Foreskin fibroblast (primary cell): ENCODE results near the gene RICTOR.

DNA sequence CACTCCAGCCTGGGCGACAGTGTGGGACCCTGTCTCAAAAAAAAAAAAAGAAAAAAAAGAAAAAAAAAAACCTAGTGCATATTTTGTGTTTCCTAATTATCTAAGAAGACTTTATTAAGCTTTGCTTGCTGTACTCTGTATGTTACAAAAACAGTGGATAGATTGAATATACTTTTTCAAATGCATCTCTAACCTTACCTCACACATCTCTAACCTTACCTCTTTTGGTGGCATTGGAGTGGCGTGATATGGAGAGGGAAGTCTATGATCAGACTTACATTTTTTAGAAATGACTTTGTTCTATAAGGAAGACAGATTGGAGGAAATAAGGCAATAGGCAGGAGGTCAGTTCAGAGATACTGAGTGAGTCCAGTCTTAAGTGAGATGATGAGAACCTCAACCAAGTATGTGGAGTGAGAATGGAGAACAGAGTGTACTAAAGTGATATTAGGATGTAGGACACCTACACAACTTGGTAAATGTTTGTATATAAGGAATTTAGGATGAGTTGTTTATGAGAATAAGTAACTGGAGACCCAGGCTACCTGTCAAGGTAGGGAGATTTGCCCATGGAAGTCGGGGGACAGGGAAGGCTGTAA is 205.5 kb downstream of the GDNF start:
- RRBS: no CpG with 5 or more reads among the region's 3 CpGs

GRCh38 chr5:37835176-37835724 is 4.6 kb downstream of the GDNF start:
- RRBS: 88% methylated on average over 6 of the region's 18 CpGs

GRCh38 chr5:38494012-38494476 is 62.4 kb downstream of the LIFR start:
- RRBS: no CpG with 5 or more reads among the region's 8 CpGs

DNA sequence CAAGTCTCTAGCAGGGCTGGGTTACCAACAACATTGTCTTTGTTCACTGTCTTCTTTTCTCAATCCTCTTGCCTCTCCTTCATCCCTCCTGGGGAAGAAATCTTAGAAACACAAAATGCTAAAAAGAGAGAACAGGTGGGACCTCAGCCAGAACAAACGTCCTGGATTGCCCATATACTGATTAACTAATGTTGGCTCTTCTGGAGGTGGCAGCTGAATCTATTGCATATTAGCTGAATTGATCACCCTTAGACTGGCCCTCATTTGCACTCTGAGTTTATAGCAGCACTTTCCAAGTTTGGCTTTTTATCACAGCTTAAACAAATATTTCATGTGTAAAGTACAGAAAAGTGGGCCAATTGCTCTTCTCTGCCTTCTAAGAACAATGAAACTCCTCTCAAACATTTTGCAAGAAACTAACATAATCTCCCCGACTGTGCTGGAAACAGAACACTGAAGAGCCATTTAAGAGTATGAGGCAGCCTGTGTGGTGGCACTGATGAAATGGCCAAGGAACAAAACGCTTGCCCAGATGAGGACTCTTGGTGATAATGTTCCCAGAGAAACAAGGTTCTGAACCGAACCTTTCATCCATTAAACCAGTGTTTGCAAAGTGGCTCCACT is 83.0 kb upstream of the LIFR start:
- RRBS: no CpG with 5 or more reads among the region's 4 CpGs

GRCh38 chr5:38831976-38832440 is 13.8 kb upstream of the OSMR start:
- RRBS: no CpG with 5 or more reads among the region's 2 CpGs

GRCh38 chr5:38835740-38836664 is 9.8 kb upstream of the OSMR start:
- RRBS: no CpG with 5 or more reads among the region's 4 CpGs

- RRBS: no CpG with 5 or more reads among the region's 6 CpGs
Observed at GRCh38 chr5:38909278-38910084, 63.7 kb downstream of the OSMR start.

DNA sequence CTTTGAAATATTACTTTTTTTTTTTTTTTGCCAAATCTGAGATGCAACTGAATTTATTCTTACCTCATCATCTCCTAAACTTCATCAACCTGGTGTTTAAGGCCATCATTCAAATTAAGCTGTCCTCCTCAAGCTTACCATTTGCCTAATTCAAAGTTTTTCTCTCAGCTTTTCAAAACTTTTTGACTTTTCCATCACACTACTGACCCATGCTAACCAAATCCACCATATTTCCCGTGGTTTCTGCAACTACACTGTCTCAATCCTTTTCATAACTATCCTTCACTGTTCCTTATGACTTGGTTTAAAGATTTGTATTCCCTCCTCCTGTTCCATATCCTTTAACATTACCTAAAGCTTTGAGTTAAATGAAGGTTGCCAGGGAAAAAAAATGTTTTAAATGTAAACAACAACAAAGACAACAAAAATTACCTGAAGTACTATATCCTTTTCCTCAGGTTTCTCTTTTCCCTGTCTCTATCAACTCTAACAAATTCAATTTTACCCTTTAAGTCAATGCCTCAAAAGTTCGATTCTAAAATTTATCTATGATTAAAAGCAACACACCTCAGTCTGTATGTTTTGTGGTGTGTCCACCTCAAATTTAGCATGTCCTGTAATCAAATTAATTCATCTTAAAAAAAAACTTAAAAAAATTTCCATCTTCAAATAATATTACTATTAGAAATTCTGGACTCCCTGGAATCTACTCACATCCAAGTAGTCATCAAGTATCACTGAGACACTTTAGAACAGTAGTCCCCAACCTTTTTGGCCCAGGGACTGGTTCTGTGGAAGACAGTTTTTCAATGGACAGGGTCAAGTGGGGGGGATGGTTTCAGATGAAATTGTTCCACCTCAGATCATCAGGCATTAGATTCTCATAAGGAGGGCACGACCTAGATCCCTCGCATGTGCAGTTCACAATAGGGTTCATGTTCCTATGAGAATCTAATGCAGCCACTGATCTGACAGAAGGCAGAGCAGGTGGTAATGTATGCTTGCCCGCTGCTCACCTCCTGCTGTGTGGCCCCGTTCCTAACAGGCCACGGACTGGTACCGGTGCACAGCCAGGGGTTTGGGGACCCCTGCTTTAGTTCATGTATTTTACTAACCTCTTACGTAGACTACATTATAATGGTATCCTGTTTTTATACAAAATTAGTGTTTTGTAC is 27.4 kb downstream of the RICTOR start:
- RRBS: no CpG with 5 or more reads among the region's 9 CpGs

DNA sequence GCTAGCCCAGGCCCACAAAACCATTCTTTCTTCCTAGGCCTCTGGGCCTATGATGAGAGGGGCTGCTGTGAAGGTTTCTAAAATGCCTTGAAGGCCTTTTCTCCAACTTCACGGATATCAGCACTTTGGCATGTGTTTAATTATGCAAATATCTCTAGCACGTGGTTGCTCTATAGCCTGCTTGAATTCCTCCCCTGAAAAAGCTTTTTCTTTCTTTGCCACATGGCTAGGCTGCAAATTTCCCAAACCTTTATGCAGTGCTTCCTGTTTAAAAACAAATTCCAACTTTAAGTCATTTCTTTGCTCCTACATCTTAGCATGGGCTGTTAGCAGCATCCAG is 7.9 kb downstream of the RICTOR start:
- RRBS: no CpG with 5 or more reads among the region's 2 CpGs

GRCh38 chr5:39074234-39075290 is at the start of gene RICTOR:
RICTOR (minus strand) TSS chr5:39074399.
- RRBS: 1% methylated on average over 30 of the region's 95 CpGs

- RRBS: no CpG with 5 or more reads among the region's 1 CpG
Observed at GRCh38 chr5:39163993-39164332, 55.4 kb downstream of the FYB1 start.

DNA sequence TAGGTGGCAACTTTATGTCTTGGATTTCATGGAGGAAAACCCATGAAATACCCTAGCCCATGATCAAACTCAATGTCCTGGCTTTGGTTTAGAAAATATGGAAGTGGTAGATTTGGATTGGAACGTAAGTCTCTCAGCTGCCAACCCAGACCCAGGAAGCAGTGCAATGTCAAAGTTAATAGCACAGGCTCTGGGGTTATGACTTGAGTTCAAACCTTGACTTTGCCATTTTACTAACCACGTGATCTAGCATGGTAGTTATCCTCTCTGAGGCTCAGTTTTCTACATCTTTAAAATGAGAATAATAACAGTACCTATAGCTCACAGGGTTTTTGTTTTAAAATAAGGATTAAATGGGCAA is 13.8 kb downstream of the FYB1 start:
- RRBS: no CpG with 5 or more reads among the region's 2 CpGs

DNA sequence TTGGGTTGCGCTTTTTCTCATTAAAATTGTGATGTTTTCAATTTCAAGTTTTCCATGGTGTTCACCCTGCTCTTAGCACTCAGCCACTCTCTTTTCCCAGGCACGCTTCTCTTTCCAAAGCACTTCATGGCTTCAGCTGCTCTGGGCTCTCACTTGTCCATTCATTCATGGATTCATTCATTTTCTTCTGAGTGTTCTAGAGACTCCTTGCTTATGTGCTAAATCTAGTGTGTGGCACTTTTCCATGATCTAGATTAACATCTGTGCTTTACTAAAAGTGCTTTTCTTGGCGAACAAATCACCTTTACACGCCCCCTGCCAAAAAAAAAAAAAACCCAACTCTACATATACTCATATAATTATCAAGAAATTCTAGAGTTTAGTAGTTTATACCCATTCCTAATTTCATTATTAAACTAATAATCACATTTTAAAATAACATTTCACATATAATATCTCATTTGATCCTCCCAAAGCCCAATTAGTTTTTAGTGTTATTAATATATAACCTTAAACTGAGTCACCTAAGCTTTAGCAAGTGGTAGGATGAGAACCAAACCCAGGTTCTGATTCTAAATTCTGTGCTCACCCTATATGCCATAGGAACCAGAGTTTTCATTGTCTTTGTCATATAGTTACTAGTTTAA is 6.5 kb downstream of the FYB1 start:
- RRBS: no CpG with 5 or more reads among the region's 4 CpGs

- RRBS: 86% methylated on average over 2 of the region's 12 CpGs
Observed at GRCh38 chr5:39362360-39363067, 1.8 kb downstream of the C9 start.

GRCh38 chr5:39371910-39372245 is 7.6 kb upstream of the C9 start:
- RRBS: no CpG with 5 or more reads among the region's 1 CpG

DNA sequence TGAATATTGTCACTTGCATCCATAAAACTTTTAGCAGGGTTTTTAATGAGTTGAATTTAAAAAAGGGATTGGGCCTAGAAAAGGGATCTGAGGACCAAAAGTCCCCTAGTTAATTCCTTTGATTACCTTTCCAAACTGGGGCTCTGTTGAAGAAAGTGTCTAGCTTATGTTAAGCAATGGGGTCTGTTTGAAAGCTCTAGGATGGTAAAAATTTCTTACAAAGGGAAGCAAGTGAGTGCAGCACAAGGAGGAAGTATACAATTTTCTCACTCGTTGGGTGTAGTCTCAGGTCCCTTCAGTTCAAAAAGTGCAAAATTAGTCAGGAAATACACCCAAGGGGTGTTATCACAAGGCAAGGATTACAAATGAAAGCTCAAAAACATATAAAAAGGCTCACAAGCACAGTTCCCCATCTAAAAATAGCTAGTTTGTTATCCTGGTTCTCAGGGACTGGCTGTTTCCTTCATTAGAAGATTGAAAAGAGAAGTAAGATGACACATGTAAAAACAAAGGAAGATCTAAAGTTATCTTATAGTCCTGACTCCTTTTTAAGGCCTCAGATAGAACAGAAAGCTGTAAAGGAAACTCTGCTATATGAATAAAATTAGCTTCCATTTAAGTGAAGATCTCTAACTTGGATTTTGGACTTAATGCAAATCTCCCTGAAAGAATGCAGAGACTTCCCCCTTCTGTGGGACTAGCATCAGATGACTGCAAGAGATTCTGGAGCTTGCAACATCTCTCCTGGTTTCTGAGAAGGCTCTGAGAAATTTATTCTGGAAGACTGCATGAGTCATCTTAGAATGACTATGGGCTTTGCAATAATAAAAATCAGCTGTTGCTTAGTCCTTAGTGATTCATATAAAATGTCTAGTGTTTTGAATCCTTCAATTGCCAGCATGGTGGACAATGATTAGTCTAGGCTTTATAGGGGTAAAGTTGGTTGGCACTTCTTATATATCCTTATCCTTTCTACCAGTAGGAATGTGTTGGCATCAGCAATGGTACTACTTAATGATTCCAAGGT is 25.5 kb downstream of the DAB2 start:
- RRBS: no CpG with 5 or more reads among the region's 1 CpG

DNA sequence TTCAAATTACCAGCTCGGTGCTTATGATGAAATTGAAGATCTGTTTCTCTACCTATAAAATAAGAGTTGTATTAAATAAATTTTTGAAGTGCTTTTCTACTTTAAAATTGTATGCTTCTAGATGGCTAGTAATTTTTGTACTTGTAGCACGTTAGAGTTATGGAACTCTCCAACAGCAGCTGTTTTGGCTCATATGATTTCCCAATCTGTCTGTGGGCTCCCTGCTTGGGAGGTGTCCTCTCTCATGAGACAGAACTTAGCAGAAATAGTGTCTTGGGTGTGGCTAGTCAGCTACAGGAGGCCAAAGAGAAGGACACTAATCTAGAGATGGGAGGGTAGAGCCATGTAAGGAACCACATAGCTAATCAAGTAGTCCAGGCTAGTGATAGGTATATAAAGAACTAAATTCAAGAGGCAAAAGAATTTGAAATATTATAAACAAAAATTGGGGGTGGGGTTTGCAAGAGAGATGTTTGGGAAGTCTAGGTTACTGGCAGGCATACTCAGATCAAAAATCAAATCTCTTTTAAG is 78.4 kb upstream of the DAB2 start:
- RRBS: no CpG with 5 or more reads among the region's 2 CpGs

GRCh38 chr5:39519590-39520058 is 94.8 kb upstream of the DAB2 start:
- RRBS: no CpG with 5 or more reads among the region's 2 CpGs

- RRBS: no CpG with 5 or more reads among the region's 4 CpGs
Observed at GRCh38 chr5:39527967-39528219, 103.1 kb upstream of the DAB2 start.

GRCh38 chr5:40405881-40406404 is 273.8 kb upstream of the PTGER4 start:
- RRBS: no CpG with 5 or more reads among the region's 3 CpGs